Airway epithelial cell (primary cell): ENCODE measurements around the genes TBX10 and ALDH3B2.

DNA sequence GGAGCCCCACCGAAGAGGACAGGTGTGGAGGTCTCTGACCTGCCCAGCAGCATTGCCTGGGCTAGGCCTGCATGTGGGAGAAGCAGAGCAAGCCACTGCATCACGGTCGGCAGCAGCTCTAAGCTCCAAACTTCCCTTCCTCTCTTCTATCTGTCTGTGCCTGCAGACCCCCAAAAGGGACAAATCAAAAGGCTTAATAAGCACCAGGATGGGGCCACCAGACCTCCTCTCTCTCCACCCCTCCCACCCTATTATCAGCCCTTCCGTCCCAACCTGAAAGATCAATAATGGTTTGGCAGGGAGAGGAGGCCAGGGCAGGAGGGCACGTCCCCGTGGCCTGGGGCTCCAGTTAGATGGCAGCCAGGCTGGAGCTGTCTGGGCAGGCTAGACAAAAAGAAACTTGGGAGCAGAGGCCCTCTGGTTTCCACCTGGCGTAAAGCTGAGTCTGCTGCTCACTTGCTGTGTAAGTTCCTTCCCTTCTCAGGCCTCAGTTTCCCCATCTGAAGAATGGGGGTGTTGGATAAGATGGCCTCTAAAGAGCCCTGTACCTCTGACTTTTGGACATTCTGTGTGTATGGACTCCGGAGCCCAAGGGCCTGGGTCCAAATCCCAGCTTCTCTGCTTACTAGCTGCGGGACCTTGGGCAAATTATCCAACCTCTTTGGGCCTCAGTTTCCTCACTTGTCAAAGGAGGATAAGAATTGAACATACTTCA, 3.8 kb upstream of the RHOD start:
- RAMPAGE, long total RNA, result no peak

- RAMPAGE, long total RNA, result no peak
Measured at GRCh38 chr11:67054982-67055783, 1.5 kb upstream of the RHOD start.

DNA sequence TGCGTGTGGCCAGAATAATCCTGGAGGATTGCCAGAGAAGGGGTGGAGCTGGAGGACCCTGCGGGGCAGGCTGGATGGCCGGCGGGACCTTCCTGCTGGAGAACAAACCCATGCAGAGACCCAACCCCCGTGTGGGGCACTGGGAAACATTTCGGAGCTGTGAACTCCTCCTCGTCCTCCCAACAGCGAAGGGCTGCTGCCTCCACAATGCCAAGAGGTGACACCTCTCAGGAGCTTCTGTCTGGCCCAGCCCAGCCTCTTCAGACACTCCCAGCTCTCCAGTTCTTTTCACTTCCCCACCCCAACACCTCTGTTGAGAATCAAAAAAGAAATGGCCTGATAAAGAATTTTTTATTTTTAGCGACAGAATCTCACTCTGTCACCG, 25.5 kb downstream of the RHOD start:
- RAMPAGE, long total RNA, result no peak

DNA sequence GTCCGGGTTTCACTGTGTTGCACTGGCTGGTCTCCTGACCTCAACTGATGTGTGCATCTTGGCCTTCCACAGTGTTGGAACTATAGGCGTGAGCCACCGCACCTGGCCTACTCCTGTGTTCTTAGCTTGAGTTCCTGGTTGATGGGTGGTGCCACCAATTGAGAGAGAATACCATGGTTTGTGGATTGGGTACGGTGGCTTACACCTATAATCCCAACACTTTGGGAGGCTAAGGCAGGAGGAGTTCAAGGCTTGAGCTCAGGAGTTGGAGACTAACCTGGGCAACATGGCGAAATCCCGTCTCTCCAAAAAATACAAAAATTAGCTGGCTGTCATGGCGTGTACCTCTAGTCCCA, 20.8 kb downstream of the KDM2A start:
- RAMPAGE, long total RNA, result no peak

DNA sequence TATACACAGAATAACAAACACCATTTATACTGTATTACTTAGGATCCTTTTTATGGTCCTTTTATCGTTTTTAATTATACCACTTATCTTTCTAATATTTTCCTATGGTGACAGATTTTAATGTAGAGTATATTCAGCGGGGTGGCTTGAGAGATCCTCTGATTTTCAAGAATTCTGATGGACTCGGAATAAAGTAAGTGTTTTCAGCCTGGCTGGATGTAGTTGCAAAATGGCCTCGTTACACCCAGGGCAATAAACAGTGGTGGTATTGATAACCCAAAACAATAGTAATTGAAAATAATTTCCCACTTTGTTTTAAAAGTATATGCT, 62.1 kb downstream of the KDM2A start:
- RAMPAGE, long total RNA, result no peak

- RAMPAGE, long total RNA, result no peak
Measured at GRCh38 chr11:67245149-67245778, 21.0 kb upstream of the GRK2 start.

DNA sequence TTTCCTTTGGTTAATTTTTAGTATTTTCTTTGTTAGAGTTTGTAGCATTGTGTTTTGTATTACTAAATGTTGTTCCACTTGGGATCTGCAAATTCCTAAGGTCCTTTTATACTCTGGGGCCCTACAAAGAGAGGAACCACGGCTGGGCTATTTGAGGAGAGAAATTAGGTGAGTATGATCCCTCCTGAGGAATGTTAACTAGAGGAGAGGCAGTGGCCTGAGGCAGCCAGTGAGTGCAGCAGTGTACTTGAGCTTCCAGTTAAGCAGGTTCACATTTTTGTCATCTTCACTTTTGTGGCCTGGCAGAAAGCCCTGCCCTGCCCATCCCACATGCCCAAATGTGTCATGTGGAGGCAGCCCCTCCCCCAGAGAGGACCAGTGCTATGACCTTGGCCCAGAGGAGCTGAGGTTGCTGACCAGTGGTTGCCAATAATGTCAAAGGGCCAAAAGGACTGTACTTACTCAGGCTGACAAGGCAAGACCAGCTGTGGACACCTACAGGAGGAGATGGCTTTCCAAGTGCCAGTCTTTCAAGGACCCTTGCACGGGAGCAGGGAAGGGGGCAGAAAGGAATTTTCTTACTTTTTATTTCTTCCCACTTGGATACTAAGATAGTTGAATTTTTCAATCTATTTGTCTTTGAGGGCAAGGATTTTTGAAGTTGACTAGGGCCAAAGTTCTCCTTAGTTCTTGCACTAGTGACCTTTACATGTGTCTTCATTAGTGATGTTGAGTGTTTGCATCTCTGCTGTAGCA, 17.6 kb upstream of the GRK2 start:
- RAMPAGE, long total RNA, result no peak

- RAMPAGE, long total RNA, result no peak
Measured at GRCh38 chr11:67345069-67345647, 8.2 kb downstream of the POLD4 start.

DNA sequence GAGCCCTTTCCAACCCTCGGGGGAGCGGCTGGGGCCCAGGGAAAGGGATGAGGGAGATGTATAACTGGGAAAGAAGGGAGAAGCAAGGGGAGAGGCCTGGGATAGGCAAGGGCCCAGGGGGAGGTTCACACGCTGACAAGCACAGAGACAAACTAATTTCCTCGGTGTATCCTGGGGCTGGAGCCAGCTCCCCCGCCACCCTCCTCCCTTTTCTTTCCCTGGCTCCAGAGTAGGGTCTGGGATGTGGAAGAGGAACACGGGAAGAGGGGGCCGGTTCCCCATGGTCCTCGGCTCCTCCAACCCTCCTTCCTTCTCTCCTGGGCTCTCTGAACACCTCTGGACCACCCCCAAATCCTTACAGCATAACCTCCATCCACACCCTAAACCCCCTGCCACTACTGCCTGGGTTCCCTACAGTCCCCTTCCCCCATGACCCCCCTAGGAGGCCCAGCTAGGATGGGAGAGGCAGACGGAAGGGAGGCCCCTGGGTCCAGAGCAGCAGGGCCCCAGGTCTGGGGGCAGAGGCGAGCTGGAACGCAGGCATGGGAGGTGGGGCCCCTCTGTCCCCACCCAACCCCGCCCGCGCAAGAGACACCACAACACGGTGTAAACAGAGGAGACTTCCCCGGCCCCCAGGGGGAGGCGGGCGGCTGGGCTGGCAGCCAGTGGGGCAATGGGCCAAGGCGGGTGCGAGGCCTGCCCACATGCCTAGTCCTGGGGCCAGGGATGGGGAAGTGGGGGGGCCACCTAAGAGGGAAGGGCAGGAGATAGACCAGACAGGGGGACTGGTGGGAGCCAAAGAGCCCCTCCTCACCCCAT, 6.6 kb downstream of the CLCF1 start:
- RAMPAGE, long total RNA, result no peak

- RAMPAGE, long total RNA, result no peak
Measured at GRCh38 chr11:67436921-67437402, 520 bp downstream of the PTPRCAP start.

DNA sequence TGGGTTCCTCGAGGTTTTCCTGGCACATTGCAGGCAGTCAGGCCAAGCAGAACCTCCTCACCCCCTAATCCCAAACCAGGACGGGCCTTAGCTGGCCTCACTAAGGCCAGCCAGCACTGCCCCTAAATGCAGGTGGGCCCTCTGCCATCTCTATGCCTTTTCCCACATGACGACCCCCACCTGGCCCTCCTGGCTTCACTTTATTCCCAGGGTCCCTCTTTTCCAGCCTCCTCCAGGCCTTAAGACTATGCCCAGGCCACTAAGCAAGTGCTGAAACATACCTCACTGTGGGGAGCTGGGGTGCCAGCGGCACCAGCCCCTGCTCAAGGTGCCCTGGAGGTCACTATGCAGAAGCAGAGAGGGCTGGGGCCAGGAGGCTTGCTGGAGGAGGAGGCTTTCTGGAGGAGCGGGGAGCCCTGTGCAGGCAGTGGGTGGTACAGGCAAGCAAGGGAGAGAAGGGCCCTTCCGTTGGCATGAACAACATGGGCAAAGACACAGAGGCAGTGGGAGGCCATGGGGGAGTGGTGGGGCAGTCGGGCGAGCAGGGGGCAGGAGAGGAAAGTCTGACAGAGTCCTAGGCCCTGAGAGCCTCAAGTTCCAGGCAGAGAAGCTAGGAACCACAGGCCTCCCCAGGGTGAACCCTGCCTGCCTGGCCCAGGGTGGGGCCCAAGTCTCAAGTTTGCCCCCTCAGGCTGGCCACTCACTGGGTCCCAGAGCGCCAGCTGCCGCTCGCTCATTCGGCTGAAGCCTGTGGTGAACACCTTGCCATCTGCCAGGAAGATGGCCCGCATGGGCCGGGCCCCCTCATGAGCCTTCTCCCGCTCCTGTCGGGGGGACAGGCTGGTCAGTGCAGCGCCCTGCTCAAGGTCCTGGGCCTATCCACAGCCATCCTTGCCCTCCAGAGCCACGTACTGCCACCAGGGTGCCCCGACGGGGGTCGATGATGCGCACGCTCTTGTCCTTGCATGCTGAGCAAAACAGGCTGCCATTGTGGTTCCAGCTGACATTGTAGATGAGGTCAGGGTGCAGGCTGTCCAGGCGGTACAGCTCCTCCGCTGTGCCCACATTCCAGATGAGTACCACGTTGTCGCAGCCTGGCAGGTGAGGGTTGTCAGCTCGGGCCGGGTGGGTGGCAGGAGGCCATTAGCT, 2.5 kb downstream of the CORO1B start:
- RAMPAGE, long total RNA, result no peak

- RAMPAGE, long total RNA, result no peak
Measured at GRCh38 chr11:67506432-67507111, 1.4 kb downstream of the CDK2AP2 start.

DNA sequence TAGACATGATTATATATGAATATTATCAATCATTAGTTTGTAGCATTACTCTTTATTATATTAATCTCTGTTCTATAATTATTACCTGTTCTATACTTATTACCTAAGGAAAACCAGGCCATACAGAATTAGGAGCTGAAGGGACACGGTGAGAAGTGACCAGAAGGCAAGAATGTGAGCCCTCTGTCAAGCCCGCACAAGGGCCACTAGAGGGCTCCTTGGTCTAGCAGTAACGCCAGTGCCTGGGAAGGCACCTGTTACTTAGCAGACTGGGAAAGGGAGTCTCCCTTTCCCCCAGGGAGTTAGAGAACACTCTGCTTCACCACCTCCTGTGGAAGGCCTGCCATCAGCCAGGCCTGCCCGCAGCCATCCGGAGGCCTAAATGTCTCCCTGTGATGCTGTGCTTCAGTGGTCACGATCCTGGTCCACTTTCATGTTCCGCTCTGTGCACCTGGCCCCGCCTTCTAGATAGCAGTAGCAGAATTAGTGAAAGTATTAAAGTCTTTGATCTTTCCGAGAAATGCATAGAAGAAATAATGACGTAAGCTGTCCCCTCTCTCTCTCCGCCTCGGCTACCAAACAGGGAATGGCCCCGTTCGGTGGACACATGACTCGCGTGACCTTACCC, 10.9 kb upstream of the GSTP1 start:
- RAMPAGE, long total RNA, result no peak

DNA sequence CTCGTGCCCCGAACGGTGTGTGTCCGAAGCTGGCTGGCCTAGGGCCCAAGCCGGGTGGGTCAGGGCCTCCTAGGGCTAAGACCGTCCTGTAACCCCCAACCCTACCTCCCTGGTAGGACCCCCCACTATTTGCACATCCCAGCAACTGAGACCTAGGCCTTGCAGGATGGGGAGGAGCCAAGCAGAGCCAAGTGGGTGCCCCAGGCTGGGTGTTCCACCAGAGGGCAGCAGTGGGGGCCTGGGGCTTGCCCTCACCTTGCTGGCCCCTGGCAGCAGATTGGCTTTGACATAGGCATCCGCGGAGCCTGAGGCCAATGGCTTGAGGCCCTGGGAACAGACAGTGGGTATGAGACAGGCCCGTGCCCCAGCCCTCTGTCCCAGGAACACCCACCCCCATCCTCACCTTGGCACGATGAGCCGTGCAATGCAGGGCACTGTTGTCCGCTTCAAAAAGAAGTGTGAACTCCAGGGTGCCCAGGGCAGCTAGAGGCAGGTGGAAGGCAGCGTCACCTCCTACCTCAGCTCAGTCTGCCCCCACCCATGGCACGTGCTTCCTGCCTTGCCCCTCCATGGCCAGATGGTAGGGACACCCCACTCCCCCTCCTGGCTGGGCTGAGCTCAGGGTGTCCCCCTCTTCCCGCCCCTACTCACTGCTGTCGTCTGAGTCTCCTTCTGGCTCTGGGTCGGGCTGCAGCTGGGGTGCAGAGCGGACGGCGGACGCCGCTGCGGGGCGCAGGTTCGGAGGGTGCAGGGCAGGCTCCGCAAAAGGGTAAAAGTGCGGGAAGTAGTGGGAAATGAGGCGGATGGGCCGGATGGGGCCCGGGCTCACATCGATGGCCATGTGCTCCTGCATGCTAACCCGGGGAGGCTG, 8.9 kb downstream of the NDUFV1 start:
- RAMPAGE, long total RNA, result no peak

GRCh38 chr11:67639639-67640075, at the start of gene TBX10:
Gene TBX10, minus strand, starts transcription at chr11:67639763.
- RAMPAGE, long total RNA, result no peak

DNA sequence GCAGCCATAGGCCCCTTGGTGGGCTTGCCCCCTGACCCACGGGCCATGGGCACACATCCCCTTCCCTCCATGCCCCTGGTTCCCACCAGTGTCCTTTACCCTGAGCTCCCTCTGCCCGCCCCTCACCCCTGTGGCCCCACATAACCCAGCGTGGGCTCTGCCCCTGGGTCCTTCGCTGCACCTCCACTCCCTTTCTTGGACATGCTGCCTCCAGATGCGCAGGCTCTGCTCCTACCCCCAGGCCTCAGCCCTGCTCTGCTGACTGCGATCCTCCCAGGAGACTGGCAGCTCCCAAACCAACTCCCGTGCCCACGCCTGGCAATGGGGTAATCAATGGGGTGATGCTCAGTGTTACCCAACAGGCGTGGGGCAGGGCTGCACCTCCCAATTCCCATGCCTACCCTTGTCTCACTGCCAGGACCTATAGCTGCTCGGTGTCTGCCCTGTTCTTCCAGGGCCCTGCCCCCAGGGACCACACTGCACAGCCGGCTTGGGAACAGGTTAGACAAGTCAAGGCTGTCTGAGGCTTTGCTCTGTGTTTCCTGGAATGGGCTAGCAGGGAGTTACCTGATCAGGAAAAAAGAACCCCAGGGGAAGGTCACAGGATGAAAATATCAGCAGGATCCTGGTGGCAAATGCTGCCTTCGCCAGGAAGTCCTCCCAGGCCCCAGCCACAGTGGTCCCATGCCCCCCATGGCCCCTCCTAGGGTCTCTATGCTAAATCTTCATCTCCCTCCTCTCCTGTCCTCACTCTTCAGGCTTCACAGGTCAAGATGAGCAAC, at the start of gene ALDH3B2:
Gene ALDH3B2, minus strand, starts transcription at position 332 of the 782 bp plus-strand sequence.
- RAMPAGE, long total RNA, result start-site peak on the minus strand centred at position 281 of the sequence, 50 bp wide, 403 and 78 reads in 2 replicates

DNA sequence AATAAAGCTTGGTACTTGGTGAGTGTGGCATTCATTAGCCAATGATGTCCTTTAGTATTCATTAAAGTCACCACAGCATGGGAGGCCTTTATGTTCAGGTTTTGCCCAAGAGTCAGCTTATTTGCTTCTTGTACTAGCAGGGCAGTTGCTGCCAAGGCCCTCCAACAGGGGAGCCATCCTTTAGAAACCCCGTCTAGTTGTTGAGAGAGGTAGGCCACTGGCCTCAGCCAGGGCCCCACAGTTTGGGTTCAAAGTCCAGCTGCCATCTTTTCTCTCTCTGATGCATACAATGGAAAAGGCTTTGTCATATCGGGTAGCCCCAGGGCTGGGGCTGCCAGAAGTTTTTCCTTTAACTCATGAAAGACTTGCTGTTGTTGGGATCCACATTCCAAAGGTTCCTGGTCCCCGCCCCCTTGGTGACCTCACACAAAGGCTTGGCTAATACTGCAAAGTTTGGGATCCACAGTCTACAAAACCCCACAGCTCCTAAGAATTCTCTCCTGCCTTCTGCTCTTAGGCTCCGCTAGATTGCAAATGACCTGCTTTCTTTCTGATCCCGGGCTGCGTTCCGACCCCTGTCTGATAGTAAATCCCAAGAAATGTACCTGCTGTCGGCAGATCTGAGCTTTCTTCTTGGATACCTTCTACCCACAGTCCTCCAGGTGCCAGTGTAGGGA, 53.8 kb upstream of the ALDH3B2 start:
- RAMPAGE, long total RNA, result no peak

DNA sequence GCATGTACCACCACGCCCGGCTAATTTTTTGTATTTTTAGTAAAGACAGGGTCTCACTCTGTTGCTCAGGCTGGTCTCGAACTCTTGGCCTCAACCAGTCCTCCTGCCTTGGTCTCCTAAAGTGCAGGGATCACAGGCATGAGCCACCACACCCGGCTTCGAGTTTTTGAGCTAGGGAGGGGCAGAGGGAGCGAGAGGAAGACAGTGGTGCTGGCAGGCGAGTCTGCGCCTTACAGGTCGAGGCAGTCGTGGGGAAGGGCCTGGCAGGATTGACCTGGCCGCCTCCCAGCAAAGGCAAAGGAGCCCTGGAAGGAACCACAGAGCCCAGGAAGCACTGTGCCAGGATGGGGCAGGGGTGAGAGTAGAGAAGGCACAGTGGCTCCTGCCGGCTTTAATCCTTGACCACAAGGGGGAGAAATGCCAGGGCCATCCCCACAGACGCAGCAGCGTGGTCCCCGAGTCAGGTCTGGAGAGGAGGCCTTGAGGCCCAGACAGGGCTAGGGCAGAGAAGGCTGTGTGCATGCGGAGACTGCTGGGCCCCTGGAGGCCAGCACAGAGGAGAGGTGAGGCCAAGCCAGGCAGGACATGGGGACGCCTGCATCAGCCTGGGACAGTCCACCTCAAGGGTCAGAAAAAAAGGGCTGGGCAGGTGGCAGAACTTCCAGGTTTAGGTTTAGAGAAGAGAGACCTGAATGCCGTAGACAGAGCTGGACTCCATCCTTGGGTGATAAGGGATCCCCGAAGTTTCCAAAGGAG, 9.9 kb upstream of the NDUFS8 start:
- RAMPAGE, long total RNA, result no peak

- RAMPAGE, long total RNA, result no peak
Measured at GRCh38 chr11:68064358-68064910, 25.6 kb downstream of the TCIRG1 start.

DNA sequence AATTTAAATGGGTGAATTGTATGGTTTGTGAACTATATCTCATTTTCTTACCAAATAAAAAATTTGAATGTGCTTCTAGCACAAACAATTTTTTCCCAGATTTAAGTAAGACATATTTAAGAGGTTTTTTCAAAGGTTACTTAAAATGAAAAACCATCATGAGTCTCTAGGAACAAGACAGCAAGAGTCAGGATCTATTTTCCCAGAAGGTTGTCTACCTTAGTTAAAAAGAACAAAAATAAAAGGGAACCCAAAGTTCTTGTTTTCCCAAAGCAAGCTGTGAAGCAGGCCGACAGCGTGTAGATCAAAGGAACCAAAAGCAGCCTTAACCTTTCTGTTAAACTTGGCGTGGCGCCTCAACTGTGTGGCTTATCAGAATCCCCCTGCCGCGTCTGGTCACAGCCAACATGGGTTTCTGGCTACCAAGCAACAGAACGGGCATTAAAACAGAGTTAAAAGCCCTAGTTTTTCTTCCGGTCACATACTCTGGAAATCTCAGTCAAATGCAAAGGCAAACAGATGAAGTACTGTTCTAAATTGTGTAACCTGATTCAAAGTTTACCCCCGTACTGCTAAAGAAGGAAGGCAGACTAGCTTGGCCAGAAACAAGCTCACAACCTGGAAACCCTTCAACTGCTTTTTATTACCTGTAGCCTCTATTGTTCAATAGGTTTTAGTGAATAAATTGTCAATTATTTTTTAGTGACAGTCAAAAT, 21.7 kb downstream of the CHKA start:
- RAMPAGE, long total RNA, result no peak